ENCODE measurements around the gene SLC22A12.

DNA sequence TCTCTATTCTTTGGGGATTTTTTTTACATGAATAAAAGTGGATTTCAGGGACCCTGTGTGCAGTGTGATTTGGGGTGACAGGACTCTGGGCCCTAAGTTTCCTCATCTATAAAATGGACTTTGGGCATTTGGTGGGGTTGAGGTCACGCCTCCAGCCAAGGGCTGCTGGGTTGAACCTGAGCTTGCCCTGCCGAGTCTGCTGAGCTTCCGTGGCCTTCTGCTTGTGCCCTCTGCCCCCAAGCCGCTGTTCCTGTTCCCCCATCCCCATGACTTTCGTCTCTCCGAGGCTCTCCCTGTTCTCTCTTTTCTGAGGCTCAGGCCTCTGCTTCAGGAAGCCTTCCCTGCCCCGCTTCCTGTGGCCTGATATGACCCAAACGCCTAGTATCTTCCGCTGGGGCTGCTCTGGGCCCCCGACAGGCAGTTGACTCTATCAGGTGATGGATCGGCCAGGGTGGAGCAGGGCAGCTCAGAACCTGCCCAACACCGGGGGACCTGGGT, 16.5 kb downstream of the BAD start:
- RRBS: no CpG with 5 or more reads among the region's 12 CpGs

- RRBS: 2% methylated on average over 5 of the region's 36 CpGs
These were observed 13.0 kb downstream of the BAD start for GRCh38 chr11:64271310-64271966.

DNA sequence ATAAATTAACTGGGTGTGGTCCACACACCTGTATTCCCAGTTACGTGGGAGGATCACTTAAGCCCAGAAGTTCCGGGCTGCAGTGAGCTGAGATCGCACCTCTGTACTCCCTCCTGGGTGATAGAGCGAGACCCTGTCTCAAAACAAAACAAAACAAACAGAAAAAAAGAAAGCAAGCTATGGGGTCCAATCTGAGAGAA, 1.7 kb downstream of the BAD start:
- RRBS: no CpG with 5 or more reads among the region's 4 CpGs

GRCh38 chr11:64305633-64306726, 656 bp downstream of the ESRRA start:
- RRBS: 8% methylated on average over 32 of the region's 87 CpGs

DNA sequence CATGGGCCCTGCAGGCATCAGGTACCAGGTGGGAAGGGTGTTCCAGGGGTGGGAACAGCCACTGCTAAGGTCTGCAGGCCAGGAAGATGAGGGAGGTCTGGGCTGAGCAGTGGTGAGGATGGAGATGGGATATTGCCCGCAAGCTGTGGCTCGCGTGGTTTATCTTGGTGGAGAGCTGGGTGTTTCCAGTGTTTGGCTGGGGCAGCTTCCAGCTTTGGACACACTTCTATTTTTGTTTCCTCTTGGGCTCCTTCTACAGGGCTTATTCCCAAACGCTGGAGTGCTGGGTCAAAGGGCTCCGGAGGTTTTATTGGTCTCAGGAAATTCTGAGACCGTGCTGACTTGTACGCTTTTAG, 10.7 kb upstream of the CCDC88B start:
- RRBS: no CpG with 5 or more reads among the region's 7 CpGs

DNA sequence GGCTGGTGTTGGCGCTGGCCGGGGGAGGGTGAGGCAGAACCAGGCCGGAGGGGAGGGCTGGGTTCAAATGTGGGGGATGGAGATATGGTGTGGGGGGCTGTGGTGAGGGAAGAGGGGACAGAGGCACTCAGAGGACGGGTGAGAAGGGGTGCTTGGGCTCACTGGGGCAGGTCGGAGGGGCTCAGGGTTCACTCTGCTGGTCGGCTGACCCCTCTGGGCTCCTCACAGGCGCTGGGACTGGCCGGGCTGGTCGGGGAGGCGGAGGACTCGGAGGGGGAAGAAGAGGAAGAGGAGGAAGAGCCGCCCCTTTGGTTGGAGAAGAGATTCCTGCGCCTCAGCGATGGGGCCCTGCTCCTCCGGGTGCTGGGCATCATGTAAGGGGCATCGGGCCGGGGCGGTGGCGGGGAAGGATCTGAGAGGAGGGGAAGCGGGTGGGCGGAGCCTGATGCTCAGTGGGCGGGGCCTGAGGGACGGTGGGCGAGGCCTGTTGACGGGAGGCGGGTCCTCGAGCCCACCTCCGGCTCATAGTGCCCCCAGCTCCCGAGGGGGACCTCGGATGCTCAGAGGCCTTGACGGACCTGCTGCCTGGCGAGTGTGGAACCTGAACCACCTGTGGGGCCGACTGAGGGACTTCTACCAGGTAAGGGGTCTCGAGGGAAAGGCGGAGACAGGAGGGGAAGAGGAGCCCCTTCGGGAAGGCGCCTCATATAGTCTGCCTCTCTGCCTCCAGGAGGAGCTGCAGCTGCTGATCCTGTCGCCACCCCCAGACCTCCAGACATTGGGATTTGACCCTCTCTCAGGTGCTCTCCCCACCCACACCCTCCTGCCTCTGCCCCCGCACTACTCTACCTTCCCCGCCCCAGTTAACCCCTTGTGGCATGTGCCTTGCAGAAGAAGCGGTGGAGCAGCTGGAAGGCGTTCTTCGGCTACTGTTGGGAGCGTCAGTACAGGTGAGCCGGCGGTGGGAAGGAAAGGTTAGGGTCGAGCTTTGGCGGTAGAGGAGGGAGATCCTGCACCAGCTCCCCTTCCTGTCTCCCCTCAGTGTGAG, 699 bp downstream of the CCDC88B start:
- RRBS: 40% methylated on average over 3 of the region's 48 CpGs

DNA sequence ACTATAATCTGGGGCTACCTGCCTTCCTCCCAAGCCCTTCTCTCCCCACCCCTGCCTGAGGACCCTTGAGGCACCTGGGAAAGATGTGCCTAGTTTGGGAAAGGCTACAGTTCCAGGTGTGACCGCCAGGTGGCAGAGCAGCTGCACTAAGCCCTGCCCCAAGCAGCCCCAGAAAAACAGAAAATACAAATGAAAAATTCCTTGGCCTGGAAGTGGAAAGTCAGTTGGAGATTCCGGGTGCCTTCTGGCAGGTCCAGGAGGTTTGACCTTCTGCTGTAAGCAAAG, 2.3 kb upstream of the SLC22A11 start:
- RRBS: no CpG with 5 or more reads among the region's 2 CpGs

DNA sequence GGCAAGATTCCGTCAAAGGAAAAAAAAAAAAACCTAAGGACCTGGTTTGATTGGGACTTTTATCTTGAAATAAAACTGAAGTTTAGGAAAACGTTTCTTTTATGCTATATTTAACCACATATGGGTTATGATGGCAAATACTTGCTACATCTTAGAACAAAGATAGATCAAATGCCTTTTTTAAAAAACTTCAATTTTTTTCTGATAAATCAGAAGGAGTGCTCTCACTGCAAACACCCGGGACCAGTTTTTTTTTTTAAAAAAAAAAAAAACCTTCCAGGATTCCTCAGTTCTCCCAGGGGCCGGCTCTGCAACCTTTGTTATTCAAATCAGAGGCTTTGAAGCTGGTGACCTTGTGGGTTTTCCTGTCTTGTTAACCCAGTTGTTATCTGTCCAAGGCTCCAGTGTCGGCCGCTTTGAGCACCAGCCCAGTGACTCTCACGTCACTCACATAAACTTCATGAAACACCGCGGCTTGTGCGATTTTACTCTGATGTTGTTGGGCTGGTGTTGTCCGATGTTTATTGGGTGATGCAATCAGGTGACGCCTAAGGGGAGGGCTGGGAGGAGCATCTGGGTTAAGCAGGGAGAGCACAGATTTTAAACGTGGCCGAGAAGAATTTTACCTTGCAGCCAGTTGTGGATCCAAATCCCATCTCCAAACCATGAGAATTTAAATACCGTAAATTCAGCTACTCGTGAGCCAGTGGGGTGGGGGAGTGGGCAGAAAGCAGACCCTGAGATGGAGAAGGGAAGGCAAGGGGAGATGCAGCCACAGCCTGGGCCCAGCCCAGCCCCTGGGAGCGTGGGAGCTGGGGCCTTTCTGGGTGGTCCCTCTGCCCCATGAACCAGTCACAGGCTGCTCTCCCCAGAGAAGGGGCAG, 10.7 kb downstream of the SLC22A11 start:
- RRBS: no CpG with 5 or more reads among the region's 17 CpGs

DNA sequence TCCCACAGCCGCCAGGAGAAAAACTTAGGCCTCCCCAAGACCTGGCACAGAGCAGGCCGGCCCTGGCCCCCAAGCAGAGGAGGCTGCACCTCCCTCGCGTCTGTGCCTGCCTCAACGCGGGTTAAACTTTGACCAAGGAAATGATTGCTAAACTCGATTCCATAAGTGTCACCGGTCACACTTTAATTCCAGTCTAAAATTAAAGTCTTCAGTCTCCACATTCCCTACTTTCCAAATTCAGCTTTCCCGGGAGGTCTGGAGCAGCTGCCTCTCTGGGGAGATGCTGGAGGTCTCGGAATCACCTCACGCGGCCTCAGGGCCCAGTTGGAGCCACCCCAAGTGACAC, at the start of gene SLC22A12:
Gene SLC22A12, plus strand, starts transcription at position 191 of the 346 bp plus-strand sequence.
- RRBS: no CpG with 5 or more reads among the region's 12 CpGs

DNA sequence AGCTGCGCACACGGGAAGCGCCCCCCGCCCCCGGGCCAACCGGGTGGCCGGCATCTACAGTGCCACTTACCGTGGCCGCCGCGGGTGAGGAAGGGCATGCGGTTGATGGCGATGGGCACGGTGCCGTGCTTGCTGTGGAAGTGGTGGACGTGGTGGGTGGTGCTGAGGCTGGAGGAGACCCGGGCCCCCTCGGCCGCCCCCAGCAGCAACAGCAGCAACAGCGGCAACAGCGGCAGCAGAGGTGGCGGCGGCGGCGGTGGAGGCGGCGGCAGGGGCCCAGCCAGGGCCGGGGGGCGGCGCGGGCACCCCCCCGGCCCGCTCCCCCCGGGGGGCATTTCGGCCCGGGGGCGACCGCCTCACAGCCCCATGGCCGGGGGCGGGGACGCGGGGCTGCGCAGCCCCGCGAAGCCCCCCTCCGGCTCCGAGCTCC, 51.5 kb downstream of the SLC22A12 start:
- RRBS: under 1% methylated on average over 8 of the region's 47 CpGs

GRCh38 chr11:64661137-64661828, 61.7 kb downstream of the NRXN2 start:
- RRBS: no CpG with 5 or more reads among the region's 9 CpGs

- RRBS: no CpG with 5 or more reads among the region's 27 CpGs
These were observed 7.9 kb downstream of the CDC42BPG start for GRCh38 chr11:64836241-64837186.

DNA sequence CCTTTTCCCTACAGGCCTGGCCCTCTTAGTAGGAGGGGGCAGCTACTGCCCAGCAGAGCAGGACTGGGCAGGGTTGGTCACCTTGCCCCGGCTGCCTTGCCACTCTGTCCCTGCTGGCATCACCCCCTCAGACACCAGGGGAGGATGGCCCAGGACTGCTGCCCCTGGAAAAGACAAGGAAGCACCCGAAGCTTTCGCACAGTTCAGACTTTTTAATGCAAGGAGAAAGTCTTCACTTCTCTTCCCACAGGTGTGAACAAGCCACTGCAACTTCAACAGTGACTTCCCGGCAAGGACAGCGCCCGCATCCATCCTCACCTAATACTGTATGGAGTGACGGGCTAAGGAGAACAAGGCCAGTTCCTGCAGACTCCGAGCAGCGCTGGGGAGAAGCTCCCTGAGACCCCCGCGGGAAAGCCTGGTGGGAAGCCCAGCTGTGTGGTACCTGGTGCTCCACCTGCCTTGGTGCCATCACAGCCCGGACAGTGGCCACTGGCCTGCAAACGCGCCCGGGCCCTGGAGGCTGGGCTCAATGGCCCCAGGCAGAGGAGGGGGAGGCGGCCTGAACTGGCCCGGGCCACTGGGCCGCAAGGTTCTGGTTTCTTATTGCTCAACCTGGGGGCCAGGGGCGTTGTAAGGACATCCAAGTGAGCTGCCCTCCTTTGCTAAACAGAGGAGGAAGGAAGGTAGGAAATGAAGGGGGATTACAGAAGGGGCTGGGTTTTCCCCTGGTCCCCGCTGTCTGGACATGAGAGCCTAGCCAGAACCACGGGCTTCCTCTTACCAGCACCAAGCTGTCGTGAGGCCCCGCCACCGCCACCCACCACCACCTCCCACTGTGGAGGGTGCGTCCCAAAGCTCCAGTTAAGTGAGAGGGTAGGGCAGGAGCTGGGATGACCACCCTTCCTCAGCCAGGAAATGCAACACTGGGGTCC, 8.4 kb upstream of the CDC42BPG start:
- RRBS: 91% methylated on average over 3 of the region's 25 CpGs

DNA sequence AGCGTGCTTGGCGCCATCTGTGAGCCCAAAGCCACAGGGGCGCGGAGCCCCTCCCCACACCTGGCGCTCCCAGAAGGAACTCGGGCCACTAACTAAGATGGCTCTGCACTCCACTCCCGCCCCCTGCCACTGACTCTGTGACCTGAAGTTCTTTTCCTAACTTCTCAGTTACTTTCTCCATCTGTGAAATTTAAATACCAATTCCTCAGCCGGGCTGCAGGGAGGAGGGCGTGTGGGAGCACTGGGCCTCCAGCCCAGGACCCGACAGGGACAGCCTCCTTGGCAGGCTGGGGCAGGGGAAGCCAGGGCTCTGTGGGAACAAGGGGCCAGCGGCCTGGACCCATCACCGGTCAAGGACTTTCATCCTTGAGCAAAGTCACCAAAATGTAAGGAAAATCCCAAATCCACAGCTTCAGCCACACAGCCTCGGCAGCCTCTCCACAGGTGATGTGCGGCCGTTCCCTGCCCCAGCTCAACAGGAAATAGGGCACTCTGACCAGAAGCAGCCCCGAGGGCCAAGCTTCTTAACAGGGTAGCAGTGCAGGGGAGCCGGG, 14.7 kb downstream of the EHD1 start:
- RRBS: no CpG with 5 or more reads among the region's 17 CpGs

DNA sequence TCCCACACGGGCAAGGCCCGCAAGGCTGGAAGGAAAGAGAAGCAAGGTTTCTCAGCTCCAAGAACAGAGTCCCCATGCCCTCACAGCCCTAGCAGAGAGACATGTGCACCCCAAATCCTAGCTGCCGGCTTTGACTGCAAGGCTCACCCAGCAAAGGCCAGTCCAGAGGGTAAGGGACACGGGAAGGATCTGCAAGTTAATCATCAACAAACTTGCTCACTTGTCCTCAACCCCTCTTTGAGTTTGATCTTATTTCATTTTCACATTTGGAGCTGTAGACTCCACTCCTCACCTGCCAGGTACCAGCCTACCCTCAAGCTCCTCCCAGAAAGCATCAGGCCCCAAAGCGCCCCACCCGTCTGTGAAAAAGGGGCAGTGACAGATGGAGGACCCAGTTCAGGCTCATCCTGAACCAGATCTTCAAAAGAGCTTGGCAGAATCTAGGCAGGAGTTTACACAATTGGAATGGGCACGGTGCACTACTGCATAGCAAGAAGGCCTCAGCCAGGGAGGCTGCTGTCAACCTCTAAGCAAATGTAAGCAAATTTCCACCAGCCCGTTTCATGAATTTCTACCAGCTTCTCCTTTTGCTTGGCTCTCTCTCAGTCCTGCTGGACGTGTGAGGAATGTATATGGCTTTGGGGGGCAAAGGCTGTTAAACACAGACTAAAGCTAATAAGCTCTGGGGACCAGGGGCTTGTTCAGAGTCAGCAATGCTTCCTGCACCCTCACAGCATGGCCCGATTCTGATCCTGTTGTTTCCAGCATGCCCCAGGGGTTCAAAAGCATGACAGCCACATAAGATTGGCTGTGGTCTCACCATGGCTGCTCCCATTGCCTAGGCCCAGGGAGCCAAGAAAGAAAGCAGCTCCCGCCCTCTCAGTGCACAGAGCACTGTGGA, 5.4 kb downstream of the EHD1 start:
- RRBS: no CpG with 5 or more reads among the region's 11 CpGs

GRCh38 chr11:64925174-64925687, 742 bp downstream of the PPP2R5B start:
- RRBS: 12% methylated on average over 1 of the region's 10 CpGs

DNA sequence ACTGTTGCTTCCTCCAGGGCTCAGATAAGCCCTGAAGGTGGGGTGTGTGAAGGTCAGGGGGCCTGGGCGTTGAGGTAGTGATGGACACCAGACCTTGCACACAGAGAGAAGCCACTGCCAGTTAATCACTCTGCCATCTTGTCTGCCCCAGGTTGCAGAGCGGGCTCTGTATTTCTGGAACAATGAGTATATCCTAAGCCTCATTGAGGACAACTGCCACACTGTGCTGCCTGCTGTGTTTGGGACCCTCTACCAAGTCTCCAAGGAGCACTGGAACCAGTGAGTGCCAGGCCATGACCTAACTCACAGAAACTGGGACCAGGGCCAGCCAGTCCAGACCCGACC, 3.1 kb downstream of the GPHA2 start:
- RRBS: no CpG with 5 or more reads among the region's 3 CpGs

GRCh38 chr11:64996471-64996692, 389 bp downstream of the BATF2 start:
- RRBS: no CpG with 5 or more reads among the region's 4 CpGs

- RRBS: no CpG with 5 or more reads among the region's 1 CpG
These were observed 1.4 kb upstream of the BATF2 start for GRCh38 chr11:64998215-64998553.

GRCh38 chr11:65060143-65060602, 1.8 kb upstream of the NAALADL1 start:
- RRBS: no CpG with 5 or more reads among the region's 6 CpGs